Neural progenitor cell (in vitro differentiated cells): ENCODE measurements around the genes KASH5, FLT3LG and PRMT1.

- RAMPAGE, long total RNA: no peak
Measured at GRCh38 chr19:49209942-49210961, 52.7 kb downstream of the TRPM4 start.

- RAMPAGE, long total RNA: no peak
Measured at GRCh38 chr19:49388000-49388442, at the start of gene KASH5. Gene KASH5, plus strand, starts transcription at chr19:49388249.

GRCh38 chr19:49415450-49416150, 7.6 kb downstream of the PTH2 start:
- RAMPAGE, long total RNA: no peak

GRCh38 chr19:49446970-49447239, 4.7 kb downstream of the PIH1D1 start:
- RAMPAGE, long total RNA: no peak

GRCh38 chr19:49455767-49456306, 2.8 kb downstream of the ALDH16A1 start:
- RAMPAGE, long total RNA: no peak

DNA sequence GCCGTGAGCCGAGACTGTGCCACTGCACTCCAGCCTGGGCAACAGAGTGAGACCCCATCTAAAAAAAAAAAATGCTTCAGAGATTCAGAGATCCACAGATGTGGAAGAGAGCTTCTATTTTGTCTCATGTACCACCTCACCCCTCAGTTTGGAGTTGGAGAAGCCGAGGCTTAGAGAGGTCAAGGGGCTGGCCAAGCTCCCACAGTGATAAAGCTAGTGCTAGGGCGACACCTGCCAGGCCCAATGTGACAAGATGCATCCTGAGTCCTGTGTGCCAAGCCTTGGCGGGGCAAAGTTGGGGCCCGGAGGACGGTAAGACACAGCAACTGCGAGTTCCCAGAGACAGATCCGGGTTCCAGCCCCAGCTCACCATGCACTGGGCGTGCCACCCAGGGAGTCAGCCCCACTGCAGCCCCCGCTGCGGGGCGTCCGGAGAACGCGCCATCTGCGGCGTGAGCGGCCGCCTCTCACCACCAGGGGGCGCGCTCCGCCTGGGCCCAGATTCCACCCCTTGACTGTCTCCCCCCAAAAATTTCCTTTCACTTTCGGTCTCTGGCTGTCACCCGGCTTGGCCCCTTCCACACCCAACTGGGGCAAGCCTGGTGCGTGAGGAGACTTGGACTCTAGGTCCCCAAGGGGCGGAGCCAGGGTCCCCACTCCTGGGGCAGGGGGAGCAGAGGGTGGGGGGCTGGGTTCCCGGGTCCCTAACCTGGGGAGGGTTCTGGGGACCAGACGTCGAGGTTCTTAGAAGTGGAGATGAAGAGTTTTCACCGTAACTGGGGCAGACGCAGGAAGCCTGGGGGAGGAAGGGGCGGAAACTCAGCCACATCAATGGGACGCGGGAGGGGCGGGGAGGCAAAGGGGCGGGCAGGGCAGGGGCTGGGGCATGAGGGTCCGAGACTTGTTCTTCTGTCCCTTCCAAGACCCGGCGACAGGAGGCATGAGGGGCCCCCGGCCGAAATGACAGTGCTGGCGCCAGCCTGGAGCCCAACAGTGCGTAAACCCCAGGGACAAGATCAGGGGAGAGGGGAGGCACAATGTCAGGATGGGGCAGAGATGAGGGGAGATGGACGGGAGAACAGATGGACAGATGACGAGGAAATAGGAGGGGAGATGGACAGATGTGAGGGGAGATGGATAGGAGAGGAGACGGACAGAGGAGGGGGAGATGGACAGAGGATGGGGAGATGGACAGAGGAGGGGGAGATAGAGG, at the start of gene FLT3LG:
FLT3LG (plus strand) TSS at position 536 of the 1,213 bp plus-strand sequence.
- RAMPAGE, long total RNA: no peak

- RAMPAGE, long total RNA: no peak
Measured at GRCh38 chr19:49489218-49489437, 1.7 kb downstream of the RPL13A start.

DNA sequence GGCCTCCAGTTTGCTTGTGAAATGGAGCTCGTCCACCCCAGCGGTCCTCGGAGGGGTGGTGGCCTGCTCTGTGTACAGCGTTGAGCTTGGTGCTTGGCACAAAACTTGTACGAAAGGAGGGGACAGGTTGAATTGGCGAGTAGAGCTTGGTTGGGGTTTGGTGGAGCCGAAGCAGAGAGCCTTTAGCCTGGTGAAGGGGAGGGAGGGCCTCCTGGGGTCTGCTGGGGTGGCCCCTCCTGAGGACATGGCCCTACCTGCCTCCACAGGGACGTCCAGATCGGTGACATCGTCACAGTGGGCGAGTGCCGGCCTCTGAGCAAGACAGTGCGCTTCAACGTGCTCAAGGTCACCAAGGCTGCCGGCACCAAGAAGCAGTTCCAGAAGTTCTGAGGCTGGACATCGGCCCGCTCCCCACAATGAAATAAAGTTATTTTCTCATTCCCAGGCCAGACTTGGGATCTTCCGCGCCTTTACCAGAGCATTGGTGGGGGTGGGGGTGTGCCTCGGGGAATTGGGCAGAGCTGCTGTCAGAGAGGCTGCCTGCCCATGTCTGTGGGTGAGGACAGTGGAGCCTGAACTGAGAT, 3.1 kb downstream of the RPS11 start:
- RAMPAGE, long total RNA: no peak

GRCh38 chr19:49596752-49597798, 6.1 kb downstream of the PRR12 start:
- RAMPAGE, long total RNA: no peak

DNA sequence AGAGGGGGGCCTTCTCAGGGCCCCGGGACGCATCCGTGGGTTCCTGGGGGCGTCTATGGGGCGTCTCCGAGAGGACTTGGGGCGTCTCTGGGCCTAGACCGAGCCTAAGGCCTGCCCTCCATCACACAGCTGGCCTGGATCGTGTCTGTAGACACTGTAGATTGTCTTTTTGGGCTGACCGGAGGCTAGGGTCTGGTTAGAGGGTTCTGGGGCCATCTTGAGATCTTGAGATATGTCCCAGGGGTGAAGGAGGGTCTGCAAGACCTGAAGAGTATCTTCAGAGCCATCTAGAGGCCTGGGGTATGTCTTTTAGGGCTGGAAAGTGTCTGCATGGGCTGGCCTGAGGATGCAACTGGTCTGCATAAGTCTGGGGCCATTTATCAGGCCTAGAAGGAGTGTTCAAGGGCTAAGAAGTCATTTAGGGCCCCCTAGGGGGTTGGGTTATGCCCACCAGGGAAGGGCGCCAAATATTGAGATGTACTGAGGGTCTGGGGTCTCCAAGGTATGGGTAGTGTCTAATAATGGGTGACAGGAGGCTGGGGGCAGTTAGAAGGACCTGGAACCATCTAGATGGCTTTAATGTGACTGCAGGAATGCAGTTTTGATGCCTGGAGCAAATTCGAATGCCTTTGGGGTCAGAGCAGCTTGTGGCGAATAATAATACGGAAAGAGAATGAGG, 537 bp downstream of the SCAF1 start:
- RAMPAGE, long total RNA: no peak

- RAMPAGE, long total RNA: start-site peak on the plus strand at chr19:49677235-49677274, 549 and 1,796 reads in 2 replicates
Measured at GRCh38 chr19:49676911-49677850, at the start of gene PRMT1. Gene PRMT1, plus strand, starts transcription at chr19:49677271.

DNA sequence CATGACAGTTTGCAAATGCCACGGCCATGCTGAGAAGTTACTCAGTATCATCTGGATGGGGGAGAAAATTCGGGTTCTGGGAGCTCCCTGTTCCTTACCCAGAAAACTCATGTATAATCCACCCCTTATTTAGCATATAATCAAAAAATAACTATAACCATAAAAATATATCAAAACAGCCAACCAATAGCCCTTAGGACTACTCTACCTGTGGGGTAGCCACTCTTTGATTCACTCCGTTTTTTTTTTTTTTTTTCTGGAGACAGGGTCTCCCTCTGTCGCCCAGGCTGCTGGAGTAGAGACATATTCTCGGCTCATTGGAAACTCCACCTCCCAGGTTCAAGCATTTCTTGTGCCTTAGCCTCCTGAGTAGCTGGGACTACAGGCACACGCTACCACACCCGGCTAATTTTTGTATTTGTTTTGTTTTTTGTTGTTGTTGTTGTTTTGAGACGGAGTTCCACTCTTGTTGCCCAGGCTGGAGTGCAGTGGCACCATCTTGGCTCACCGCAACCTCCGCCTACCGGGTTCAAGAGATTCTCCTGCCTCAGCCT, 34.5 kb downstream of the TSKS start:
- RAMPAGE, long total RNA: no peak

- RAMPAGE, long total RNA: no peak
Measured at GRCh38 chr19:49856015-49856400, 11.4 kb downstream of the PNKP start.

- RAMPAGE, long total RNA: no peak
Measured at GRCh38 chr19:49861514-49862071, 5.8 kb downstream of the PNKP start.

GRCh38 chr19:49887211-49887883, 9.3 kb downstream of the IL4I1 start:
- RAMPAGE, long total RNA: no peak

DNA sequence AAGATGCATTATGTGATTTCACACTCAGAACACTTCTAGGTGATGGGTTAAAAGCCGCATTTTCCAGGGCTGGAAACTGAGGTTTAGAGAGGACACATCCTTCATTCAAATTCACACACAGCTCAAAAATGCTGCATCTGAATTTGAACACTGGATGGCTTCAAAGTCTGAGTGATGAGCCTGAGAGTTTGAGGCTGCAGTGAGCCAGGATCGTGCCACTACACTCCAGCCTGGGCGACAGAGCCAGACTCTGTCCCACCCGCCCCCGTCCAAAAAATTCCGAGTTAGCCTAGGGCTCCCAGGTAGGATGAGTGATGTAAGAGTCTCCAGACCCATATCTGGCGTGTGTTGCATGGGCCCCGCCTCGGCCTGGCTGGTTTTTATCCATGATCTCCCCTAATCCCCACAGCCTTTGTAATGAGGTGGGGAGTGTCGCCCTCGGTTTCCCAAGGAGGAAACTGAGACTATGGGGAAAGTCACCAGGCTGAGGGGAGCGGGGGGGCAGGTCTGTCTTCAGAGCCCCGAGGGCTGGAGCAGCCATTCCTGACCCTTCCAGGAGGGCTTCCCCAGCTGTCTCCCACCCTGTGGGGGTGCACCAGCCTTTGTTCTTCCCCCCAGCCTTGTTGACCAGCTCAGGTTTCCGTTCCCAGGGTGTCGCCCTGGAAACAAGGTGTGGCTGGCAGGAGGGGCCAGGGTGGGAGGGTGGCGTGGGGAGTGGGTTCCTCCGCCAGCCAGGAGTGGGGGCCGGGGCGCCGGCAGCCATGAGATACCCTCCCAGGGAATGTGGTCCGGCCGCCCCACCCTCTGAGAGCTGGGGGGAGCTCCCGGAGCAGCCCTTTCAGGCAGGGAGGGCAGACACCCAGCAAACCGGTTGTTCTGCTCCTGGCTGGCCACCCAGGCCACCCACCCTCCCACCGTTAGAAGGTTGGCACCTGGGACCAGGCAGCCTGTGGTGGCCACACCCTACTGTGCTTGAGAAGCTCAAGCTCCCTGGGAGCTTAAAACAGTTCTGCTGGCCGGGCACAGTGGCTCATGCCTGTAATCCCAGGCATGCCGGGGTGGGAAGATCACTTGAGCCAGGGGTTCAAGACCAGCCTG, 11.5 kb downstream of the MYH14 start:
- RAMPAGE, long total RNA: no peak

- RAMPAGE, long total RNA: no peak
Measured at GRCh38 chr19:50304644-50305409, 24.4 kb downstream of the KCNC3 start.

GRCh38 chr19:50376617-50377759, 731 bp downstream of the NR1H2 start:
- RAMPAGE, long total RNA: no peak

DNA sequence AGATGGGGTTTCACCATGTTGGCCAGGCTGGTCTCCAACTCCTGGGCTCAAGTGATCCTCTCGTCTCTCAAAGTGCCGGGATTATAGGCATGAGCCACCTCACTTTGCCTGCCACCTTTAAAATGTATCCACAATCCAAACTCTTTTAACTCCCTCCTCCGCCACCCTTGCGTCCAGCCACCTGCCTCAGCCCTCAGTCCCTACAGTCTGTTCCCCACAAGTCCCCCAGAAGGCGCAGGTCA, 7.6 kb upstream of the EMC10 start:
- RAMPAGE, long total RNA: no peak

DNA sequence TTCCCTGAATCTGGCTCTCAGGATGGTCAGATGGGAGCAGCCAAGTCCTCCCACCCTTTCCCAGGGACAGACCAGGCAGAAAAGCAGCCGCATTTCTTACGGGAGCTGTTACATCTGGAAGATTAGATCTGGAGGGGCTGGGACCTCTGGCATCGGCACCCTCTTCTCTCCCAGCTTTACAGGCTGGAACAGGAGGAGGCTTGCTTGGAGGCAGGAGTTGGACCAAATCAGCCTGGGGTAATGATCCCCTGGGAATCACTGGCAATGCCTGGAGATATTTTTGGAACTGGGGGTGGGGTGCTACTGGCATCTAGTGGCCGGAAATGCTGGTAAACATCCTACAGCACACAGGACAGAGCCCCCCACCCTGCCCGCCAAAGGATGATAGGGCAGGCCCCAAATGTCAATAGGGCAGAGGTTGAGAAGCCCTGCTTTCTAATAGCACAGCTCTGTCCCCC, 20.9 kb downstream of the LRRC4B start:
- RAMPAGE, long total RNA: no peak